Measurements from ENCODE around the genes TMEM79 and RHBG.

DNA sequence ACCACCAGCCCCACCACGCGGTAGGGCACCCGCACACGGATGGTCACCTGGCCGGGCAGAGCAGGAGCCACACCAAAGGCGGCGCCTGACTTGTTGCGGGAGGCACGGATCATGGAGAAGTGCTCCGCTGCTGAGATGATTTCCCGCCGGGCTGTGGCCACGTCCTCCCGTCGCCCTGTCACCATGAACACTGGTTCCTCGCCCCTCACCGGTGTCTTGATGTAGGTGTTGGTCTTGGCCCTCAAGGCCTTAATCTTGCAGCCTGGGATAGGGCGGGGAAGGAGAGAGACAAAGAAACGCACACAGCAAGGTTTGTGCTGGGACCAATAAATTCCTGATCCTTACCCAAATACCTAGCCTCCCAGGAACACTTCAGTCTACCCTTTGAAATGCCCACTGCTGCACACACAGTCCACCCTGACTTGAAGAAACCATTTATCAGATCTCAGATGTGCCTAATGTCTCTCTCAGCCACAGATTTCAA is 4.8 kb downstream of the MEX3A start:
- RRBS = 97% methylated on average over 6 of the region's 19 CpGs

DNA sequence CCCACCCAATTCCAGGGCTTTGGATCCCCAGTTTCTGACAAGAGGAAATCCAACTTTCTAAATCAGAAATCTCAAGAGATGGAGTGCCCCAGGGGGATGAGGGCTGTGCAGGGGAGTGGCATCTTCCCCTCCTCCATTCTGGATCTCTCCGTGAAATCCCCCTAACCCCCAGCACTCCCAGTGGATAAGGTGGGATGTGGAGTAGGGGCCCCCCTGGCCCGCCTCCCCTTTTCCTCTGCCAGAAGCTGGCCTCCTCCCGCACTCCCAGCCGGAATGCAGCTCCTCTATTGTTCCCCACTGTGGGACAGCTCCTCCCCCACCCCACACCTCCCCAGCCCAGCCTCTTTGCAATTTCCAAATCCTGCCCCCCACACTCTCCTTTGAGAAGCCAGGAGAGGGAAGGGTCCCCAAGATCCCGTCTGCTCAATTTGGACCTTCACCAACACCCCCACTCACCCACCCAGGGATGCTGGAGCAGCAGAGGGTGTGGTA is 2.0 kb downstream of the MEX3A start:
- RRBS = no CpG with 5 or more reads among the region's 5 CpGs

DNA sequence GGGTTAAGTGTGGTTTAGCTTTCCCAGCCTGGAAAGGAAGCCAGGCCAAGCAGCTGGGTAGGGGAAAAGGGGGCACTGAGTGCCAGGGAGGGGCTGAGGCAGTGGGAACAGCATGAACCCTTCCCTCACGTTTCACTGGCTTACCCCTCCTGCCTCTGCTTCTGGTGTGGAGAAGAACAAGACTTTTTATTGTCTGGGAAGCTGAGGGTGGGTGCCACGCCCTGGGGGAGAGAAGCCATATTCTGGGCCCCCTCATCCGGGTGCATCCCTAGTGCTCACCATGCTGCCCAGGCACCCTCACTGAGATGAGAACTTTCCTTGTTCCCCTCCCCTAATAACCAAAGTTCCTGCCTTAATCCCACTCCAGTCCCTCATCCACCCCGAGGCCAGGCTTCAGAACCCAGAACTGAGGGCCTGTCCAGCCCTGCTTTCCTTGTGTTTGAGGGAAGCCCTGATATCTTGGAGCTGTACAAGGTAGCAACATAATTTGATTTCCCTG is 2.0 kb upstream of the LMNA start:
- RRBS = no CpG with 5 or more reads among the region's 4 CpGs

GRCh38 chr1:156114944-156115833 is 678 bp downstream of the LMNA start:
- RRBS = 26% methylated on average over 8 of the region's 53 CpGs

GRCh38 chr1:156117679-156118145 is 3.2 kb downstream of the LMNA start:
- RRBS = no CpG with 5 or more reads among the region's 8 CpGs

- RRBS = no CpG with 5 or more reads among the region's 2 CpGs
Observed at GRCh38 chr1:156129459-156129693, 14.9 kb downstream of the LMNA start.

- RRBS = no CpG with 5 or more reads among the region's 4 CpGs
Observed at GRCh38 chr1:156151338-156151672, 2.1 kb upstream of the SEMA4A start.

- RRBS = no CpG with 5 or more reads among the region's 7 CpGs
Observed at GRCh38 chr1:156246922-156247297, 946 bp downstream of the PAQR6 start.

- RRBS = no CpG with 5 or more reads among the region's 8 CpGs
Observed at GRCh38 chr1:156283749-156284612, at the start of gene TMEM79. TMEM79 (plus strand) TSS chr1:156284325.

- RRBS = 77% methylated on average over 15 of the region's 48 CpGs
Observed at GRCh38 chr1:156368760-156369521, at the start of gene RHBG. RHBG (plus strand) TSS chr1:156369211.

DNA sequence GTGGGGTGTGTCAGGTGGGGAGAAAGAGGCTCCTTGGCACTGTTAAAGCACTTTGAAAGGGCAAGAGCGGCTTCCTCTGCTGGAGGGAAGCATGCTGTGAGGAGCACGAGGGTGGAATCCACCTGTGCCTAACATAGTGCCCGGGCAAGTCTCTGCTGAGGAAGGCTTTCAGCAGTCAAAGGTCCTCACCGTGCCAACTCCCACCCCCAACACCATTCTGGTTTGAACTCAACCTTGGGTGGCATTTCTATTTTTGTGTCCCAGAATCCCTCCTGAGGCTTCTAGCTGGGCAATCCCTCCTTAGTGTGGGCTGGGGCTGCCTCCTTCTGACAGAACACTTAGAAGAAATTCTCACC is 37.4 kb downstream of the MEF2D start:
- RRBS = no CpG with 5 or more reads among the region's 4 CpGs

DNA sequence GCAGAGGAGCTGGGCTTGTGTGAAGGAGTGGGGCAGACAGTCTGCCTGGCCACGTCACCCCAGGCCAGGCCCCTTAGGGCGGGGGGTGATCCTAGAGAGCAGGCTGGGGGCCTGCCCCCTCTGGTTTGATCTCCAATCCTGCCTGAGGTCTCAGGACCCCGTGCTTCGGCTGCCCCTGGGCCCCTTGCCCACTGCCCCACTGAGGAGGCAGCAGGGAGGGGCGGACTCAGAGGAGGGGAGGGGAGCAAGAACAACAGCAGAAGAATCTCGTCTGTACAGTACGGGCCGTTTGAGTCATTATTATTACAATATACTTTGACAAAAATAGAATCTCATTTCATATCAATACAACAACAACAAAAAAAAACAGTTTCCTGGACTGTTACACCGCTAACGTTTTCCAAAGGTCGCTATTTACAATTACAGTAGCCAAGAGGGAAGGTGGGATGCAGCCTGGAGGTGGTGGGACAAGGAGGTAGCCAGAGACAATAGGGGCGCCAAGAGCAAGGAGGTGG is 34.6 kb downstream of the MEF2D start:
- RRBS = no CpG with 5 or more reads among the region's 12 CpGs

- RRBS = 94% methylated on average over 6 of the region's 21 CpGs
Observed at GRCh38 chr1:156467710-156468322, 32.8 kb downstream of the MEF2D start.

- RRBS = 98% methylated on average over 2 of the region's 8 CpGs
Observed at GRCh38 chr1:156481716-156482184, 18.8 kb downstream of the MEF2D start.

GRCh38 chr1:156594862-156596135 is 3.7 kb downstream of the NAXE start:
- RRBS = no CpG with 5 or more reads among the region's 10 CpGs

DNA sequence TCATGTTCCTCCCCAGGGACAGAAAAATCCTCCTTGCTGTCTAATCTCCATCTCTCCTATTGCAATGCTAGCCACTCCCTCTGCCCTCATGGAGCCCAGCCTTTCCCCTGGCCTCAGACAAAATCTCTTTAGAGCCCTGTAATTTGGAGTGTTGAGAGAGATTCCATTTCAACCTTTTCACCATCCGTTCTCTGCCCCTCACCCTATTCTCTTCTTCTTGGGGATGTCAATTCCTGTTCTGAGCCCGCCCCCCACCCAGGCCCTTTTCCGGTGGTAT is 306 bp upstream of the HAPLN2 start:
- RRBS = no CpG with 5 or more reads among the region's 3 CpGs

DNA sequence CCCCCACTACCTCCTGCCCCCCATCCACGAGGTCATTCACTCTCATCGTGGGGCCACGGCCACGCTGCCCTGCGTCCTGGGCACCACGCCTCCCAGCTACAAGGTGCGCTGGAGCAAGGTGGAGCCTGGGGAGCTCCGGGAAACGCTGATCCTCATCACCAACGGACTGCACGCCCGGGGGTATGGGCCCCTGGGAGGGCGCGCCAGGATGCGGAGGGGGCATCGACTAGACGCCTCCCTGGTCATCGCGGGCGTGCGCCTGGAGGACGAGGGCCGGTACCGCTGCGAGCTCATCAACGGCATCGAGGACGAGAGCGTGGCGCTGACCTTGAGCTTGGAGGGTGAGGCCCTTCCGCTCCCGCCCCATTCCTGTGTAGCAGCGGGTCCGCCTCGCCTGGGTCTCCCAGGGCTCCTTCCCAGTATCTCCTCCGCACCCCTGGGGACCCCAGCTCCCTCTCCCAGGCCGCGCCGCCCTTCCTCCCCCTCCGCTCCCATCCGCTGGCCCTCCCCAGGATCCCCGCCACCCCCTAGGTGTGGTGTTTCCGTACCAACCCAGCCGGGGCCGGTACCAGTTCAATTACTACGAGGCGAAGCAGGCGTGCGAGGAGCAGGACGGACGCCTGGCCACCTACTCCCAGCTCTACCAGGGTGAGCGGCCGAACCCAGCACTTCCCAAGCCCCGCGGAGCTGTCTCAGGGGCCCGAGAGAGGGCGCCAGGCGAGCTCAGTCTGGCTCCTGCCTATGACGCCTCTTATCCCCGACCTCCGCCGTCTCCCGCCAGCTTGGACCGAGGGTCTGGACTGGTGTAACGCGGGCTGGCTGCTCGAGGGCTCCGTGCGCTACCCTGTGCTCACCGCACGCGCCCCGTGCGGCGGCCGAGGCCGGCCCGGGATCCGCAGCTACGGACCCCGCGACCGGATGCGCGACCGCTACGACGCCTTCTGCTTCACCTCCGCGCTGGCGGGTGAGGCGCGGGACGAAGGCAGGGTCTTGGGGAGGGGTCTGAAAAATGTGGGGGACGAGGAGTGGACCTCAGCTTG is 4.9 kb downstream of the HAPLN2 start:
- RRBS = 18% methylated on average over 5 of the region's 95 CpGs

GRCh38 chr1:156638820-156639237 is 3.1 kb upstream of the BCAN start:
- RRBS = no CpG with 5 or more reads among the region's 3 CpGs

GRCh38 chr1:156657252-156658325 is 15.7 kb downstream of the BCAN start:
- RRBS = 11% methylated on average over 11 of the region's 48 CpGs

DNA sequence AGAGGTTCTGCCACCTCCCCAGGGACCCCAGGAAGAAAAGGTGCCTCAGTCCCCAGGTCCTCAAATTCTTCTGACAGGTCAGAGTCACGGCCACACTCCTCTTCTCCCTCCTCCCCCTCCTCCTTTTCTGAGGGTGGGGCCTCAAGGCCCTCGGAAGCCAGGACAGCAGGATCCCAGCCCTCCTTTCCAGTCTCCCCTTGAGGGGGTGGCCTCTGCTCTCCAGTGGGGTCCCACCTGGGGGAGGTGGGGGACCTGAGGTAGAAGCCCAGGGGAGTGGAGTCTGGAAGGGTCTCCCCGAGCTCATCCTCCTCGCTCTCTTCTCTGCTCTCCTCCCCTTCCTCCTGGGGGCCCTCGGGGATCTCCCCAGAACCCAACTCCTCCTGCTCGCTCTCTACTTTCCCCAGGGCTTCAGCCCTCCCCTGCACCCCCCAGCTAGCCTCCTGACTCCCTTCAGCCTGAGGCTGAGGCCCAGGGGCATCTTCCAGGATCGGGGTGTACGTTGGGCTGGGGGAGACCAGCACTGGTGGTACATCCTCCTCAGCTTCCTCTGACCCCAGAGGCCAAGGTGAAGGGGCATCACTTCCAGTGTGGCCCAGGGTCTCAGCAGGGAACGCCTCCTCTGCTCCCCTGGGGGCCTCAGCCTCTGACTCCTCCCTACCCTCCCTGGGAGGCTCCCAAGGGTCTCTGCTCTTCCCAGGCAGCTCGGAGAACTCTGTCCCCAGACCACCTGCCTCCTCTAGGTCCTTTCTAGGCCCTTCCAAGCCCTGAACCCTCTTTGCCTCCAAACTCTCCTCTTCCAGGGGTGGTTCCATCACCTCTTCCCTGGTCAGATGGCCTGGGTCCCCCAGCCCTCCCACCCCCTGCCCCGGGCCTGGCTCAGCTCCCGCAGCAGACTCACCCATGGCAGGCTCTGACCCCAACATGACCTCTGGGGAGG is 6.9 kb downstream of the NES start:
- RRBS = no CpG with 5 or more reads among the region's 12 CpGs